ENCODE measurements around the genes ALDH3A1 and AKAP10.

DNA sequence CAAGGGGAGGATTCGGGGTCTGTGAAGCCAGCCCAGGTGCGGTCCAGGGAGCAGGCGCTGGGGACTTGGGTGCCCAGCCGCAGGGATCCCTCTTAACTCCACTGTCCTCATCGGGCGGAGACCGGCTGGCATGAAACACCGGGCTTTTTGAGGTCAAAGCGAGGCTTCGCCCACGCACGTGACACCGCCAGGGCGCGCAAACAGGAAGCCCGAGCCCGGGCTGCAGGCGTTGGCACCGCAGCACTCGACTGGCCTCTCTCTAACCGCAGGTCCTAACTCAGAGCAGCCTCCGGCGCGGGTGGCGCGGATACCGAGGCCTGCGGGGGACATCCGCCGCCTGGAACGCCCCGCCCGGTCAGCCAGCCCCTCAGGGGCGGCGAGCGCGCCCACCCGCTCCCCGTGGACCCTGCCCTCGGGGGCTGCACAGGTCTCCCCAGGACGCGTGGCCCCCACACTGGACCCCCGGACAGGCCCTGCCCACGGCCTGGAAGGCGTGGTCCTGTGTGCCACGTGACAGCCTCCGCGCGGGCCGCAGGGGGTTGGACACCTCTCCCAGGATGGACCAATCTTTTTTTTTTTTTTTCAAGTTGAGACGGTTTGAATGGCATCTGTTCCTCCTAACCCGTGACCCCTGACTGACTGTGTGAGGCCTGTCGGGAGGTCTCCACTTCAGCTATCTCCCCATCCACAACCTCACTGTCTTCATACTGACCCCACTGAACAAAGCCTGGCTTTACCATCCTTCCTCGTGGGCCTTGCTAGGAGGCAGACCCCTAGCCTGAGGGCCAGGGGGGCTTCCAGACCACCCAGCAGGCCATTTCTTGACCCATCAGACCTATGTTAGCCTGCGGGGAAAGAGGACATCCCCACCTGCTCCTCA lies 8.3 kb upstream of the SLC47A2 start:
- PRO-cap = no peak

DNA sequence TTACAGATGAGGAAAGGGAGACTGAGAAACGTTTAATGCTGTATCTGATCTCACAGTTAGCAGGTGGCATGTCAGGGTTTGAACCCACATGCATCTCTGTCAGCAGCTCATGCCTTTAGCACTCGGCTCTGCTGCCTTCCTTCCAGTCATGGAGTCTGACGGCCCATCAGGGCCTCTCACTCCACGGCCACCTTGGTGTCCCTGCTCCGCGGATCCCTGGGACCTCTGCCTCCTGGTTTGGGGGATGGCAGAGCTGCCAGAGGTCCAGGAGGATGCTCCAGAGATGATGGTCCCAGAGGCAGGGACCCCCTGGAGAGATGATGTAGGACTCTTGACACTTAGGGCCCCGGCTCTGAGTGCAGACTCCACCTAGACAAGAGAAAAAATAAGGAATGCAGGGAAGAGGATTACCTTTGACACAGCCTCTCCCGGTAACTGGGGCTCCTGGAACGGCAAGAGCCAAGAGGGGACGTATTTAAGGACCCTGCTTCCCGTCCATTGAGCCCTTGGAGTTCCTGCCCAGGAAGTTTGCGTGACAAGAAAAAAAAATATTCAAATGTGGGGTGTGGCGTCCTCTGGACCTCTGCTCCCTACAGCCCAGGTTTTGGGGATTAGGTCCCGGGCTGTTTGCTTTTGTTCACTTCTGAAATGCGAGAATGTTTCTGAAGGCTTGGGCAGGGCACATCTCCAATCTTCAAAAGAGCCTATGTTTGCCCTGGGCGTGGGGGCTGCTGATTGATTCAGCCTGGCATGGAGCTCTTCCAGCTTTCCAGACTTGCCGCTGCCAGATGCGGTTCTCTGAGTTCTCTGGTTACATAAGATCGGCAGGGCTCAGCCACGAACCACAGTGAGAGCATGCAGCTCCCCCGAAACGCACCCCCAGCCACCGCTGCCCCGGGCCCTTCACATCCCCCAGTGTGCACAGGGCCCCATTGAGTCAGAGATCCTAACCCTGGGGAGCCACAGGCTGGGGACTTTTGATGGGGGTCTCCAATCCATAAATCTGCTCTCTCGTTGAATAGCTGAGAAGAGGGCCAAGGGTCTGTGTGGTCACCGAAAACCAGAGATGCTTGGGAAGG lies at the start of gene ALDH3A1:
Gene ALDH3A1, minus strand, starts transcription at position 451 of the 1,079 bp plus-strand sequence.
- PRO-cap = no peak

GRCh38 chr17:19752536-19753489 lies 4.7 kb upstream of the ALDH3A1 start:
- PRO-cap = no peak

- PRO-cap = unidirectional peak, minus-strand start at chr17:19977607; bidirectional peak, plus-strand start at chr17:19977961, minus-strand start at chr17:19977828
These were observed at the start of gene AKAP10 for GRCh38 chr17:19977510-19978123. TSS of gene AKAP10 (minus strand) at chr17:19977828.

DNA sequence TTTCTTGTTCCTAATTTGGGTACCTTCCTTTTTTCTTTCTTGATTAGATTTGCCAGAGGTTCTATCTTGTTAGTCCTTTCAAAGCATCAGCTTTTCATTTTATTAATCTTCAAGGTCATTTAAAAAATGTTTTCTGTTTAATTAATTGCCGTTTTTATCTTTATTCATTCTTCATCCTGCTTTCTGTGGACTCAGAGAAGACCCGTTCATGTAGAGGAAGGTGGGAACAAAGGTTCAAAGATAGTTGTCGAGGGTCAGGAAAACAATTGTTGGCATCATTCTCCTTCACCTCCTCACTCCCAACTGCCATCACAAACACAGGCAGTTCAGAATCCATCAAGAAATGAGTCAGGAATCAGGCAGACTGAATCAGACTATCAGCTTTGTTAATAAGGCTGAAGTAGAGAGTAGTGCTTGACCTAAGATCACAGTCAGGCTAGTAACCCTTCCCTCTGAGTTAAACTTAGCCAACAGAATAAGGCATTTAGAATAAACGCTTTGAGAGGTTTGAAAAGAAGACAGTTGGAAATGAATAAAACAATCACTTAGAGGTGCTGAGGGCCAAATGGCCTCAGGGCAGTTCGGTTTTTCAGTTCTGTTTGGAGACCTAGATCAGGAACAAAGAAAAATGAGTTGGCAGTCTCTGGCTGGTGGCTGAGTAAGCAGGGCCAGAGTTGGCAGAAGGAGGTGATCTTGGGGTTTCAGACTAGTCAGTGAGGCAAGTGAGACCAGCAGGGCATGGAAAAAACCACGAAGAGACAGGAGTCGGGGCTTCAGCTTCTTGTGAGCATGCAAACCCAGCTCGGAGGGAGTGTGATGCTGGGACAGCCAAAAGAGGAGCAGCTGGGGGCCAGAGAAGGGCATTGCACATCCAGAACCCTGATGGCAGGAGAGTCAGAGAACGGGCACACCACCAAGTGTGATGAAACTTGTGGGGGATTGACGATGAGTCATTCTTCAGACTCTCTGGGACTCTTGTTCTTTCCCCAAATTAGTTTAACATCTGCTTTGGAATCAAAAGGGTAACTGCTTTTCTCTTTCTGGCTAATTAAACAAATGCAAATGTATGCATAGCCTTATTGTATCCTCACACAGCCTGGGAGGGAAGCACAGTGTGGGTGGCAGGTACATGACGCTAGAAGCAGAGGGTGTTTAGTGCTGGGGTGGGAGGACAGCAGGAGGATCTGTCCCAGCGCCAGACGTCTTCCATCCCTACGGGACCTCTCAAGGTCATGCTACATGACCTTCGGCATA lies 54.7 kb downstream of the SPECC1 start:
- PRO-cap = no peak

DNA sequence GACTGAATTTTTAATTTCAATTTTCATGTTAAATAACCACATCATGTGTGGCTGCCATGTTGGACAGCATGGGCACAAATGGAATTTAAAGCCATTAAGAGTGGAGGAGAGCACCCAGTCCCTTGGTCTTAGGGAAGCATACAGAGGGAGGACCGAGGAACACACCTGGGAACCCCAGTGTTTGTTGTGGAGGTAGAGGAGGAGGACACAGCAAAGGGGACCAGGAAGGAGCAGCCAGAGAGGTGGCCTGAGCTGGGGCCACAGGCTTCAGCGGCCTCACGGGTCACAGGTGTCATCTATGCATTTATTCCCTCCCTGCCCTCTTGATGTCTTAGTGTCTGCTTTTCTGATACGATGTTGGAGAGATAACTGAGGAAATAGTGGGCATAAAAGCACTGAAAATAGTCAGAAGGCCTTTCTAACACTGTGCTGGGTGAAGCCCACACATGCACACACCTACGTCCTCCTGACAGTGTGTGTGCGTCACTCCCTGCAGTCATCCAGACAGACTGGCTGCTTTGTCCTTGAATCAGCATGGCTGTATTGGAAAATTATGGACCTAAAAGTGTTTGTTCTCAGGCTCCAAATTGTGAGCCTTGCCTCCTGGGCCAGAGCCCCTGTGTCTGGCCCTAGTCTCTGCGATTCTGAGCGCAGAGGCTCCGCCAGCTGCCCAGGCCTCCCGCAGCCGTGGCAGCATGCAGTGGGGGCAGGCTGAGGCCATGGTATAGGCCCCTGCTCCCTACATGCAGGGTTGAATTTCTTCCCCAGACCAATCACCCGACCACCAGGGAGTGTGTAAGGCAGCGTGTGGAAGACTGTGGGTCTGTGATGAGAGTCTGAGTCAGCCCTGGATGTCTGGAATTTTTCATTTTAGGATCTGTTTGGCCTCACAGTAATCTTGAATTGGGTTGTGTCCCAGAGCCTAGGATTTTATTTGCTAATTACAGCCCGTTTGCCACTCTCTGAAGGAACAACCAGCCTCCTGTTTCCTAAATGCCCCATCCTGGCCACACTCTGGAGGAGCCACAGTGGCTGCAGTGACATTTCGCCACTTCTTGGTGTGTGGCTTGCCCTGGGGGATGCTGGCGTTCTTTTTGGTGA lies 167.0 kb downstream of the LGALS9B start:
- PRO-cap = no peak

DNA sequence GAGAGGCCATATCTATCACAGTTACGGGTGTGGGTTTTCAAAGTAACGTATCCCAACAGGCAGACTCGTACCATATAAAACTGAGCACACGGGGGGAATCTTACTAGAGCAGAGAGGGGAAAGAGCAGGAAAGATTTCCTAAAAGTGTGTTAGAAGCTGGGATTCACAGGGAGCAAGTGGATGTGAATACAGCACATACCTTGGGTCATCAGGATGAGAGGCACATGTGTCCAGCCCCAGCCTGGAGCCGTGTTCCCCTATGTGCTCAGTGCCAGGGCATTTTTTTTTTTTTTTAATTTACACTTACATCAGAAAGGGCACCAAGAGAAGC lies 166.2 kb downstream of the LGALS9B start:
- PRO-cap = no peak

DNA sequence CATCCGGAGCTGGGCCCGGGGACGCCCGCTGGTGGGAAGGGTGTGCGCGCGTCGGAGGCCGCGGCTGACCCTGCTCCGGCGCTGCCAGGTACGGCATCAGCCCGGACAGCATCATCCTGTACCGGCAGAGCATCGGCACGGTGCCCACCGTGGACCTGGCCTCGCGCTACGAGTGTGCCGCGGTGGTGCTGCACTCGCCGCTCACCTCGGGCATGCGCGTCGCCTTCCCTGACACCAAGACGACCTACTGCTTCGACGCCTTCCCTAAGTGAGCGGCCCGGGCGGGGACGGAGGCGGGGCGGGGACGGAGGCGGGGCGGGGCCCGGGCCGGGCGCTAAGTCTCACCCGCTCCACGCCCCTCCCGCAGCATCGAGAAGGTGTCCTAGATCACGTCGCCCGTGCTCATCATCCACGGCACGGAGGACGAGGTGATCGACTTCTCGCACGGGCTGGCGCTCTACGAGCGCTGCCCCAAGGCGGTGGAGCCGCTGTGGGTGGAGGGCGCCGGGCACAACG lies 199.1 kb downstream of the USP22 start:
- PRO-cap = no peak

GRCh38 chr17:21001315-21002493 lies 41.1 kb downstream of the USP22 start:
- PRO-cap = no peak

- PRO-cap = no peak
These were observed 30.2 kb downstream of the USP22 start for GRCh38 chr17:21012321-21013227.

- PRO-cap = no peak
These were observed 22.7 kb downstream of the USP22 start for GRCh38 chr17:21020030-21020614.

GRCh38 chr17:21231867-21232496 lies 18.0 kb upstream of the TMEM11 start:
- PRO-cap = no peak

GRCh38 chr17:21242958-21243437 lies 10.2 kb downstream of the NATD1 start:
- PRO-cap = no peak

DNA sequence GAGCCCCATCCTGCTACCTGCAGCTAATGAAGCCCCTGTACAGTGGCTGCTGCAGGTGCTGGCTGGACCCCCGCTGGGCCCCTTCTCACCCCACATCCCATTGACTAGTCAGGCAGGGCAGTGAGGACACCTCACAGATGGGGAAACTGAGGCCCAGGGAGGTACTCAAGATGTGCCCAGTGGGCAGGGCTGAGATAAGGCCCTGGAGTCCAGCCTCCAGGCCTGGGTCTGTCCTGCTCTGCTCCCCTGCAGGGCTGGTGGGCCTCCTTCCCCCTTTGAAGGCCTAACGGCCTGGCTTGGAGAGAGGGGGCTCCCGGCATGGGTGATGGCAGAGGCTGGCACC lies 13.4 kb downstream of the MAP2K3 start:
- PRO-cap = no peak

- PRO-cap = no peak
These were observed 29.6 kb upstream of the WSB1 start for GRCh38 chr17:27264440-27264639.

- PRO-cap = no peak
These were observed 1.8 kb downstream of the WSB1 start for GRCh38 chr17:27295621-27296109.

GRCh38 chr17:27299455-27299878 lies 5.6 kb downstream of the WSB1 start:
- PRO-cap = no peak

- PRO-cap = no peak
These were observed 19.3 kb downstream of the WSB1 start for GRCh38 chr17:27313031-27313764.

DNA sequence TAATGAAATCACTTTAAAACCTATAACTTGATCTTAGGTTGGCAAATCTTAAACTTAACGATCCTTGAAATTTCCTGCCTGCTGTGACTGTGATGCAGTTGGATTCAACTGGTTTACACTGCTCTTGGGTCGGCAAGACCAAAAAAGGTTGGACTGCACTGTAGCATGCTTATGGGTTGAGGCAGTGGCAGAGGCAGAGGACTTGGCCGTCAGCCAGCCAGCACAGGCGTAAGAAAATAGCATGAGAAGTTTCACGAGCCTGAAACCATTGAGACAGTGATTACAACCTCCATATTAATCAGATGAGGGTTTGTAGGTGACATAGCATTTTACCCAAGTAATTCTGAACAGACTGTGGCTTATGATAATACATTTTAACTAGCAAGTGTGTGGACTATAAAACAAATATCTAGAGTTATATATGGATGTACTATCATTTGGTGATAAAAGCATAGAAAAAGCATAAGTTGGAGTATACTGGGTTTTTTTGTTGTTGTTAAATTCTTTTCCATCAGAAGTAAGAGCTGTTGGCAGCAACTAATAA lies 21.5 kb downstream of the WSB1 start:
- PRO-cap = no peak

- PRO-cap = no peak
These were observed 50.4 kb downstream of the WSB1 start for GRCh38 chr17:27344184-27344928.

All from type B pancreatic cell (in vitro differentiated cells).